Trachea (tissue), 1 donor: ENCODE measurements around a stretch of chr22.

- PRO-cap = no peak
Observed at GRCh38 chr22:22895297-22895897, 7.8 kb downstream of the IGLL5 start.

- PRO-cap = unidirectional peak, minus-strand start at chr22:23183879
Observed at GRCh38 chr22:23183235-23183993, 3.1 kb downstream of the BCR start.

- PRO-cap = no peak
Observed at GRCh38 chr22:23213443-23214373, 33.4 kb downstream of the BCR start.

DNA sequence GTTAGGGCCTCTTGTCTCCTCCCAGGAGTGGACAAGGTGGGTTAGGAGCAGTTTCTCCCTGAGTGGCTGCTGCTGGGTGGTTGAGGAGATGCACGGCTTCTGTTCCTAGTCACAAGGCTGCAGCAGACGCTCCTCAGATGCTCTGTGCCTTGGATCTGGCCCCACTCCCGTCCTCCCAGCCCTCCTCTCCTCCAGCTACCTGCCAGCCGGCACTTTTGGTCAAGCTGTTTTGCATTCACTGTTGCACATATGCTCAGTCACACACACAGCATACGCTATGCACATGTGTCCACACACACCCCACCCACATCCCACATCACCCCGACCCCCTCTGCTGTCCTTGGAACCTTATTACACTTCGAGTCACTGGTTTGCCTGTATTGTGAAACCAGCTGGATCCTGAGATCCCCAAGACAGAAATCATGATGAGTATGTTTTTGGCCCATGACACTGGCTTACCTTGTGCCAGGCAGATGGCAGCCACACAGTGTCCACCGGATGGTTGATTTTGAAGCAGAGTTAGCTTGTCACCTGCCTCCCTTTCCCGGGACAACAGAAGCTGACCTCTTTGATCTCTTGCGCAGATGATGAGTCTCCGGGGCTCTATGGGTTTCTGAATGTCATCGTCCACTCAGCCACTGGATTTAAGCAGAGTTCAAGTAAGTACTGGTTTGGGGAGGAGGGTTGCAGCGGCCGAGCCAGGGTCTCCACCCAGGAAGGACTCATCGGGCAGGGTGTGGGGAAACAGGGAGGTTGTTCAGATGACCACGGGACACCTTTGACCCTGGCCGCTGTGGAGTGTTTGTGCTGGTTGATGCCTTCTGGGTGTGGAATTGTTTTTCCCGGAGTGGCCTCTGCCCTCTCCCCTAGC is 109.7 kb downstream of the BCR start:
- PRO-cap = no peak

- PRO-cap = no peak
Observed at GRCh38 chr22:23292226-23292981, 112.1 kb downstream of the BCR start.

- PRO-cap = bidirectional peak, plus-strand start at chr22:23402671, minus-strand start at chr22:23402550
Observed at GRCh38 chr22:23401836-23403002, 177.9 kb downstream of the IGLL1 start.

- PRO-cap = bidirectional peak, plus-strand start at chr22:23522034, minus-strand start at chr22:23521897
Observed at GRCh38 chr22:23521087-23522393, 58.5 kb downstream of the IGLL1 start.

- PRO-cap = no peak
Observed at GRCh38 chr22:23658760-23659362, 26.7 kb upstream of the DRICH1 start.

DNA sequence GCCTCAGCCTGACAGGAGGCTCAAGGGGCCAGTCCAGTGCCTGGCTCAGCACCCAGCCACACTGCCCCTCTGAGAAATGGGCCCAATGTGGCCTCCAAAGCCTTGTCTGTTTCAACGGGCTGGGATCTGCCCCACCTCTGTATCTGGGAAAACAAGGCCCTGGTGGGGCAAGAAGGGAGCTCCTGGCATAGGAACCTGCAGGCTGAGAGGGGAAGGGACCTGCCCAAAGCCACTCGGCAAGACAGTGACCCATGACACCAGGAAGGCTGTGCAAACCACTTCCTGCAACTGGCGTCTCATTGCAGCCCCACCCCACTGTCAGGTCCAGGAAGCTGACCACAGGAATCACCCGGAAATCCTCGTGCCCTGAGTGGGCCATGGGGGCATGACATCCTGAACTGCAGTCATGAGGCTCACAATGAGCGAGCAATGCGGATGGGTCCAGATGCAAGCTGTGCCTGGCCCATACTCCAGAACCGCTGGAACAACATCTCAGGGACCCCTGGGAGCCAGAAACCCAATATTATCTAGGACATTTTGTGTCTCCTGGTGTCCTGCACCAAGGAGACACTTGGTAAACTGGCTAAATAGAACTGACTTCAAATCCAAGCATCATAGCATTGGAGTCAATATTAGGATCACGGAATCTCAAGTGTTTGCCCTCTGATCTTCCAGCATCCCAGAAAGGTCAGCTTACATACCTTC is 14.8 kb upstream of the RGL4 start:
- PRO-cap = no peak

- PRO-cap = no peak
Observed at GRCh38 chr22:23767050-23767322, 786 bp downstream of the CHCHD10 start.

DNA sequence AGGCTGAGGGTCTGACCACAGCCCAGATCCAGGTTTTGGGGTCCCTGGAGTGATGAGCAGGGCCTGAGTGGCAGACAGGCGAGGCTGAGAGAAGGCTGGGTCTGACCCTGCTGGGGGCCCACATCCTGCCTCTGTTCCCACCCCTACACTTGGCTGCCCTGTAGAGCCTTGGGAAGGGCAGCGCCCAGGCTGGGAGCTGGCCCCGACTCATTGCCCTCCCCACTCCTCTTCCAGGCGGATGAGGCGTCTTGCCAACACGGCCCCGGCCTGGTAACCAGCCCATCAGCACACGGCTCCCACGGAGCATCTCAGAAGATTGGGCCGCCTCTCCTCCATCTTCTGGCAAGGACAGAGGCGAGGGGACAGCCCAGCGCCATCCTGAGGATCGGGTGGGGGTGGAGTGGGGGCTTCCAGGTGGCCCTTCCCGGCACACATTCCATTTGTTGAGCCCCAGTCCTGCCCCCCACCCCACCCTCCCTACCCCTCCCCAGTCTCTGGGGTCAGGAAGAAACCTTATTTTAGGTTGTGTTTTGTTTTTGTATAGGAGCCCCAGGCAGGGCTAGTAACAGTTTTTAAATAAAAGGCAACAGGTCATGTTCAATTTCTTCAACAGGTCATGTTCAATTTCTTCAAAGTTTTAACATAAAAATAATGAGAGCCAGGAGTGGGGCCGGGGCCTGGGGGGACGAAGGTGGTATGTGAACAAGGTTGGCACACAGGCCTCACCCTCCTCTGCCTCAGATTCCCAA is 4.7 kb downstream of the DERL3 start:
- PRO-cap = no peak

GRCh38 chr22:23859076-23859674 is 1.5 kb downstream of the SLC2A11 start:
- PRO-cap = no peak

DNA sequence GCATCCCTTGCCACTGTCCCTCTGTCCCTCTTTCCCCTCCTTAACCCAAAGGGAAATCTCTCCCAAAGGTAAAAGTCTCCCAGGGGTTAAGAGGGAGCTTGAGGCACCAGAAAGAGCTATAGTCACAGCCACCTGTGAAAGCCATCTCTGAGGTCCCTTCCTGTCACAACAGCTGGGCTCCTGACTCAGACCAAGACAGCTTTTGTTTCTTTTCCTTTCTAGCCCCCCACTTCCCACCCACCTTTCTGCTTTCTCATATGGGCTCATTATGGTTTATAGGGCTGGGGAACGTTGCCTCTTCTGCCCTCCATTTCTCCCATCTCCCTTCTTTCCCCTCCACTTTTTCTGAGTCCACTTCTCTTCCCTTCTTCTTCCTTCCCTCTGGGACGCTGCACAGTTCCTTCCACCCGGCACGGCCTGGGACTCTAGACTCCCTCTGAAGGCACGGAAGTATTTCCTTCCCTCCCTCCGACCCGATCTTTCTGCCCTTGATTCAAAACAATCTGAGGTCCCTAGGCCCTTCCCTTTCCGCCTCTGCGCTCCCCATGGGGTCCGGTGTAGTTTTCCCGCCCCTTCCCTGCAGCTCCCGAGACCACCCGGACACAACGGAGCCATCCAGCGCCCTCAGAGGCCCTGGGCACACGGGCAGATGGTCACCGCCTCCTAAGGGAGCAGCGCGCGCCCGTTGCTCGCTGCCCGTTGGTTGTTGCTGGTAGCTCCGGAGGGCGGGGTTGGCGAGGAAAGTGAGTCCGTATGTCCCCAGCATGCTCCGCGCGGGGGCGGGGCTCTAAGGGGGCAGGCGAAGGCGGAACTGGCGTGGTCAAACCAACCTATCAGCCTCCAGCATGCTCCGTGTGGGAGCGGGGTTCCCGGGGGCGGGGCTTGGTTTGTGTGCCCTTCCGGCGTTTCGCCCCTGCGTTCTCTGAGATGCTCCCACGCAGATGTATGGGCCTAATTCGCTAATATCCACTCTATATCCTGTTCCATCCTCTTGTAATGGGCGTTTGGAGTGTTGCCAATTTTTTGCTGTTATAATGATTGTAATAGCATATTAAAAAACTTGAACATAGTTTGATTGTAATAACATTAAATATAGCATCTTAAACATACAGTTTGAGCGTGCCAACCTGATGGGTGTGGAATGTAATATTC is 19.5 kb downstream of the MIF start:
- PRO-cap = bidirectional peak, plus-strand start at position 863 of the sequence, minus-strand start at position 708 of the sequence

DNA sequence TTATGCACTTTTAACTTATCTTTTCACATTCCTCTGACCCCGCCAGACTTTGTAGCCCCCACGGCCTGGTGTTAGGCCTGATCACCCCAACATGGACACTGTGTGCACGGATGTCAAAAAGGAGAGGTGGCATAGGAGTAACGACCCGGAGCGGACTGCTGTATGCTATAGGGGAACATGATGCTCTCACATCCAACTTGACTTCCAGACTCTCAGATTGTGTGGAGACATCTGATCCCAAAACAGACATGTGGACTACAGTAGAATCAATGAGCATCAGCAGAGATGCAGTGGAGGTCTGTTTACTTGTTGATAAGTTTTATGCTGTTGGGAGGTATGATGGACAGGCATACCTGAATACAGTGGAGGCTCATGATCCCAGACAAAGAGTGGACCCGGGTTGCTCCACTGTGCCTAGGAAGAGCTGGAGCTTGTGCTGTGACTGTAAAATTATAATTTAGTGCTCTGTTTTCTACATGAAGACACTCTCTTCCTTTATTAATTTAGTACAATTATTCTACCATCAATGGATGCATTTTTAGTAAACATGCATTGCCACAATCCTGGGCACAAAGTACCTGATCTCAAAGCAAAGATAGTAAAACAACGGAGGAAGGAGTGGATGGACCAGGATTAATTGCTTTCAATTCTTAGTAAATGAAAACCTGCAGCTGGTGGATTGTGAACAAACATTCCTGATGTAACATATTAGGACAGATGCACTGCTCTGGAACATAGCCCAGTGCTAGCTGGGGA is 31.7 kb downstream of the GSTT2B start:
- PRO-cap = no peak

DNA sequence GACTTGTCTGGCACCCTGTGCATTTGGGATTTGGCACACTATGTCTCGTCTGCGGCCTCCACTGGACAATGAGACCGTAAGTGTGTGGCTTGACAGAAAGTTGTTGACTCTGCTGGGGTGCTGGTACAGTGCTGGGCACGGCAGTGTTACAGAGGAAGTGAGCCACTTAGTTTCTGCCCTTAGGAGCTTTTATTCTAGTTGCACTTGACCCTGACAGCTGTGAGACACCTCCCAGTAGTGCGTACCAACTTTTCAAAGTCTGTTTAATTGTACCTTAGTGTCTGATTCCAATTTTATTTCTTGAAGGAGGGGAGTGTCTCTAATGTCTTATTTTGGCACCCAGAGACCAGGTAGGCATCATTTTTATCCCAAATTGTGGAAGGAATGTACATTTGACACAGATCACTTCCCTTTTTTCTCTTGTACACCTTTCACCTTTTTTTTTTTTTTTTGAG is 4.5 kb downstream of the SPECC1L start:
- PRO-cap = no peak

DNA sequence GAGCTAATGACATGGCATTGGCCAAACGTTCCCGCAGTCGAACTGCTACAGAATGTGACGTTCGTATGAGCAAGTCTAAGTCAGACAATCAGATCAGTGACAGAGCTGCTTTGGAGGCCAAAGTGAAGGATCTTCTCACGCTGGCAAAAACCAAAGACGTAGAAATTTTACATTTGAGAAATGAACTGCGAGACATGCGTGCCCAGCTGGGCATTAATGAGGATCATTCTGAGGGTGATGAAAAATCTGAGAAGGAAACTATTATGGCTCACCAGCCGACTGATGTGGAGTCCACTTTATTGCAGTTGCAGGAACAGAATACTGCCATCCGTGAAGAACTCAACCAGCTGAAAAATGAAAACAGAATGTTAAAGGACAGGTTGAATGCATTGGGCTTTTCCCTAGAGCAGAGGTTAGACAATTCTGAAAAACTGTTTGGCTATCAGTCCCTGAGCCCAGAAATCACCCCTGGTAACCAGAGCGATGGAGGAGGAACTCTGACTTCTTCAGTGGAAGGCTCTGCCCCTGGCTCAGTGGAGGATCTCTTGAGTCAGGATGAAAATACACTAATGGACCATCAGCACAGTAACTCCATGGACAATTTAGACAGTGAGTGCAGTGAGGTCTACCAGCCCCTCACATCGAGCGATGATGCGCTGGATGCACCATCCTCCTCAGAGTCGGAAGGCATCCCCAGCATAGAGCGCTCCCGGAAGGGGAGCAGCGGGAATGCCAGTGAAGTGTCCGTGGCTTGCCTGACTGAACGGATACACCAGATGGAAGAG is 51.0 kb downstream of the SPECC1L start:
- PRO-cap = no peak

GRCh38 chr22:24402858-24403470 is 24.4 kb upstream of the ADORA2A start:
- PRO-cap = no peak

DNA sequence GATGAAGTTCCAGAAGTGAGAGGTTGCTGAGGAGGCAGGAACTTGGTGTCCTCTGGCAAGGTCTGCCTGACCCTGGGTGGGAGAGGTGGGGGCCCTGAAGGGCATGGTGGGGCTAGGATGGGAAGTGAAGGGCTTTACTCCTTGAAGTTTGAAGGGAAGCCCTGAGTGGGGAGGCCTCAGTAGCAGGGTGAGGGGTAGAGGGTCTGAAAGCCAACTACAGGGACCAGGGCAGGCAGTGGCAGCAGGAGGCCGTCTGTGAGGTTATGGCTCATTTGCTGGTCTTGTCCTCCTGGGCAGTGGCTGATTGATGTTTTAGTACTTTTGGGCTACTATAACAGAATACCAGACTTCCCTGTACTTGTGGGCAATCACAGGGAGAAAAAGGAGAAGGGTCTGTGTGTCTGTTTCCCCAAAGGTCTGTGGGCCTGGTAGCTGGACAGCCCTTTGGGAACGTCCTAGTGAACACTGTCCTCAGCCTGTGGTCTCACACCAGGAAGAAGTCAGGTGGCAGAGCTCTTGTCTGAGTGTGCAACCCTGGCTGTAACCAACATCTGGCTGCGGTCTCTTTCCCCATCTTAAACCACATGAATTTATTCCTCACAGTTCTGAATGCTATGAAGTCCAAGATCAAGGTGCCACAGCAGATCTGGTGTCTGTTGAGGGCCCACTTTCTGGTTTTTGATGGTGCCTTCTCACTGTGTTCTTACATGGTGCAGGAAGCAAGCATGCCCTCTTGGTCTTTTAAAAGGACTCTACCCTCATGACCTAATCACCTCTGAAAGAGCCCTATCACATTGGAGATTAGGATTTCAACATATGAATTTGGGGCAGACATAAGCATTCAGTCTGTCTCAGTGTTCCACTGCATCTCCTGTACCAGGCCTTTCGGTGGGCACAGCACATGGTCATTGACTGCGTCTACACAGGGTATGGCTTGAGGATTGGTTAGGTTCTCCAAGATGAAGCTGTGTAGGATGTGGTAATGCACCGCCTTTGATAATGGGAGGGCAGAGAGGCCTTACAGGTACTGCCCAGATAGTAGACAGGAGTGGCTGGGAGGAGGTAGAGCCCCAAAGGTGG is 2.6 kb downstream of the UPB1 start:
- PRO-cap = no peak

DNA sequence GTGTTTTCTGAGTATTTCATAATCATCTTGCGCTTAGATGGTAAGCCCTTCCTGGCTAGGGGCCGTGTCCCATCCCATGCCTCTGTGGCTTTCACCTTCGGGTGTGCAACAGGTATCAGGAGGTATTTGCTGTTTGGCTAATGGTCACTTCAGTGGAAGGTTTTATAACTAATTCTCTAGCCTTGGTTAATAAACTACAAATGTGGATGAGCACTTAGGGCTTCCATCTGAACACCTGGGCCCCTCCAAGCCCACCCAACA is 4.1 kb downstream of the UPB1 start:
- PRO-cap = no peak

DNA sequence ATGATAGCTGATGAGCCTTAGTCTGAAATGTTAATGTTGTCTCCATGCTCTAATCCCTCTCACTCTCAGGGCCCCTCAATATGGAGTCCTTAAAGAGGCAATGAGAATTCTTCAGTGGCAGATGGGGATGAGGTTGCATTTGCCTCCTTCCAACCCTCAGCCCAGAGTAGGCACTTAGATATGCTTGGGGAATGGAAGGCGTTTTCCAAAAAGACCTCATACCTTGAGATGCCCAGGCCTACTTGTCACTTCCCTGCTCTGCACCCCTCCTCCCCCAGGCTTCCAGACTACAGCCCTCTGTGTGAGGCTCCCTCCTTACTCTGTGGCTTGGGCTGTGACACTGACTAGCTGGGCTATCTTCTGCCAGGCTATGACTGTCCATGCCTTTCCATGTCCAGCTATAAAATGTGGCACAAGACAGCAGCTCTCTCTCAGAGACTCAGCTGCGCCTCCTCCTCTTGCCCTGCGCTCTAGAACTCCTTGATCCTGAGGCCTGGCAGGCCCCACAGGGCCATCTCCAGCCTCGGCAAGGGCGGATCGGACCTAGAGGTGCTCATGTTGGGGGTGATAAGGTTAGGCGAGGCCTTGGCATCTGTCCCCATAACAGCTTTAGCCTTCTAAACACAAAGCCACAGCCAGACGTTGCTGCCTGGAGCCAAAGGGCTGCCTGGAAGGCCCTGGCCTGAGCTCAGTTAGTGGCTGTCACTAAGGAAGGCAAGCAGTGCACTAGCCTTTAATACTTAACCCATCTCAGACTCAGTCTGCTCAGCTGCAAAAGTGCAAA is 1.4 kb downstream of the GUCD1 start:
- PRO-cap = no peak